A375 (cell line): ENCODE data around the gene PSMB7.

DNA sequence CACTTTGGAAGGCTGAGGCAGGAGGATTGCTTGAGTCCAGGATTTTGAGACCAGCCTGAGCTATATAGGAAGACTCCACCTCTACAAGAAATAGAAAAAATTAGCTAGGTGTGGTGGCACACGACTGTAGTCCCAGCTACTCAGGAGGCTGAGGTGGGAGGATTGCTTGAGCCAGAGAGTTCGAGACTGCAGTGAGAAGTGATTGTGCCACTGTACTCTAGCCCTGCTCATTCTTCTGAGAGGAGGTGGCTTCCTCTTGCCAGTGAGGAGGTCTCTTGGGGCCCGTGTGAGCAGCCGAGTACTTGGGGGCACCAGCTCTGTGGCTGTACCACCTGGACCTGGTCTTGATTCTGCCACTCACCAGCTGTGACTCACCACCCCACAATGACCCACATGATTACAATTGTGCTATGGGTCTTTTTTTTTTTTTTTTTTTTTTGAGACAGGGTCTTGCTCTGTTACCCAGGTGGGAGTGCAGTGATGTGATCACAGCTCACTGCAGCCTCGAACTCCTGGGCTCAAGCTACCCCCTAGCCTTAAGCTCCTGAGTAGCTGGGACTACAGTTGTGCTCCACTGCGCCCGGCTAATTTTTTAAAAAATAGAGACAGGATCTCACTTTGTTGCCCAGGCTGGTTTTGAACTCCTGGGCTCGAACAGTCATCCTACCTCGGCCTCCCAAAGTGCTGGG is 18.0 kb upstream of the CRB2 start:
- RAMPAGE, long total RNA = no peak

- RAMPAGE, long total RNA = no peak
These were observed 15.8 kb upstream of the CRB2 start for GRCh38 chr9:123339924-123340835.

DNA sequence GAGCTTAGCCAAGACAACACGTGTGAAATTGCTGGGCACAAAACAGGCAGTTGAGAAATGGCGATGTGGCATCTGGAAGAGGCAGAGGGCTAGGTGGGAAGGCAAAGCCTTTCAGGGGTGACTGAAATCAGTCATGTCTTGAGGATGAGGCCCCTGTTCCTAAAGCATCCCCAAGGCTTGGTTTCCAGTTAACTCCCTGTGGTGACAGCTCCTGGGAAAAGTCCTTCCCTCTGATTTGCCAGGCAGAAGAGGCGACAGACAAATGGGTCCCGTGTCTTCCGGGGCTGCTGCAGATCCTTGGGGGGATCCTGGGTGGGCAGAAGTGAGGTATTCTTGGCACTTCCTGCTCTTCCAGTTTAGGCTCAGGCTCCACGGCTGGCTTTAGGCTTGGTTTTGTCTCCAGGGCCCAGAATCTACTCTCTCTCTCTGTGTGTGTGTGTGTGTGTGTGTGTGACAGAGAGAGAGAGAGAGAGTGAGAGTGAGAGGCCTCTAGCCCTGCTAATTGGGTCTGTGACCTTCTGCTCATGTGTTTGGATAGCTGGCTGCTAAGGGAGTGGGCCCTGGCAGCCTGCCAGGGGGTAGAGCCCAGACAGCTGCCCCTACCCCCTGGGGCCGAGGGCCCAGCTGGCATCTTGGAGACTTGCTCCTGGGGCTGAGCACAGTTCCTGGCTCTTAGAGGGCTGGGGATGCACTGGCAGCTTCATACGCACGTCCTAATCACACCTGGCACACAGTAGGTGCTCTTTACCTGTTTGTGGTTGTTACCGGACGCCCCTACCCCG is 39.2 kb downstream of the CRB2 start:
- RAMPAGE, long total RNA = no peak

- RAMPAGE, long total RNA = no peak
These were observed 252.2 kb downstream of the CRB2 start for GRCh38 chr9:123608257-123608566.

- RAMPAGE, long total RNA = no peak
These were observed 250.5 kb downstream of the DENND1A start for GRCh38 chr9:123679388-123679860.

DNA sequence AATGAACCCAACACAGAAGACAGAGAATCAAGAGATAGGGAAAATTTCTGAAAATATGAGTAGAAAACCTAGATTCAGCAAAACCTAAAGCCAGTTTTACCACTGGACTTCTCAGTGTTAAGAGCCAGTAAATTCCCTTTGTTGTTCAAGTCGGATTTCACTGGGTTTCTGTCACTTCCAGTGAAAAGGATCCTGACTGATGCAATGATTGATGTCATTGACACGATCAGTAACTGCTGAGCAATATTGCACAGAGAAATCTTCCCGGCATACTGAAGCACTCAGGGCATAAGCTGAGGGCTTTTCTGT is 62.0 kb downstream of the DENND1A start:
- RAMPAGE, long total RNA = no peak

- RAMPAGE, long total RNA = no peak
These were observed 120.5 kb upstream of the NEK6 start for GRCh38 chr9:124137176-124137717.

DNA sequence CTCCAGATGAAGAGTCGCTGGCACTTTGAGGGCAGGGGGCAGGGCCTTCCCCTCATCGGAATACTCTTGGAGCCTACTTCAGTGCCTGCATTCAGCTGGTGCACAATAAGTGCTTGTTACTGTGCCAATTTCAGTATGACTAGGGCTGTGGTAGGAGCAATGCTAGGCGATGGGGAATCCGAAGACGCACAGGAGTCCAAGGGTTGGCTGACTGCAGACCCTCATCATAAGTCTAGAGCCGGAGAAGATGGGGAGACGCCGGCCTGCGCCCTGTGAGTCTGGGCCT is 356 bp upstream of the NEK6 start:
- RAMPAGE, long total RNA = no peak

- RAMPAGE, long total RNA = no peak
These were observed 15.9 kb downstream of the NEK6 start for GRCh38 chr9:124273395-124274231.

GRCh38 chr9:124282724-124283320 is 25.1 kb downstream of the NEK6 start:
- RAMPAGE, long total RNA = no peak

DNA sequence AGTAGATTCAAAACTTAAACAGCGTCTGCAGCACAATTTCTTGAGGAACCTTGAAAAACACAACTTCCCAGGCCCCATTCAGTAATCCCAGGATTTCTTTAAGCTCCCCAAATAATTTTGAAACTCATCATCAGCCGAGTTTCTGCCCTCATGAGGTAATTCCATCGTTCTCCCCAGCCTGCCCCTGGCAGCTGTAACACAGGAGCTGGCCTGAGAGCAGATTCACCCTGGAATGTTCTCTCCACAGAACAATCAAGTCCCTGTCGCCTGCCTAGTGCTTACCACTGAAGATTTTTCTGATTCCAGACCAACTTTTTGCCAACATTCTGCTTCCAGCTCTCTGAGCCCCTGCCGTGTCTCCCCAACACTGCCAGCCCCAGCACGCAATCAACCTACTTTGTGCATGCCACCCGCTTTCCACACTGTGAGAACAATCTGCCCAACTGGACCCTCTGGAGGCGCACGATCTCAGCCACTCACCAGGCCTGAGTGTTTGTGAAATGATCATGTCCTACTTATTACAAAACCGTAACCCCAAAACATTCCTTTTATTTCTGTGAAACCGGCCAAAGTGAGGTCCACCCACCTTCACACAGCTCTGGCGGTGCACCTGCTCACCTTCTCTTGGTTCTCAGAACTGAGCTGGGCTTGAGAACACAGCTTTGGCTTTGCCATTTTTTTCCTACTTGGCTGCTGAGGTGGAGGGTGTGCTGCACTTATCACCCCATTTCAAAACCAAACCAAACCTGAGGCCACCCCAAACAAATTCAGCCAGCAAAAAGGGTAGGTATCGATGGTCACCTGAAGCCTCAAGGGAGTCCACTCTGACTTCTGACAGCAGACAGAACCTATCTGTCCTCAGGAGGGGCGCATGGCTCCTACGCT is 62.5 kb downstream of the PSMB7 start:
- RAMPAGE, long total RNA = no peak

DNA sequence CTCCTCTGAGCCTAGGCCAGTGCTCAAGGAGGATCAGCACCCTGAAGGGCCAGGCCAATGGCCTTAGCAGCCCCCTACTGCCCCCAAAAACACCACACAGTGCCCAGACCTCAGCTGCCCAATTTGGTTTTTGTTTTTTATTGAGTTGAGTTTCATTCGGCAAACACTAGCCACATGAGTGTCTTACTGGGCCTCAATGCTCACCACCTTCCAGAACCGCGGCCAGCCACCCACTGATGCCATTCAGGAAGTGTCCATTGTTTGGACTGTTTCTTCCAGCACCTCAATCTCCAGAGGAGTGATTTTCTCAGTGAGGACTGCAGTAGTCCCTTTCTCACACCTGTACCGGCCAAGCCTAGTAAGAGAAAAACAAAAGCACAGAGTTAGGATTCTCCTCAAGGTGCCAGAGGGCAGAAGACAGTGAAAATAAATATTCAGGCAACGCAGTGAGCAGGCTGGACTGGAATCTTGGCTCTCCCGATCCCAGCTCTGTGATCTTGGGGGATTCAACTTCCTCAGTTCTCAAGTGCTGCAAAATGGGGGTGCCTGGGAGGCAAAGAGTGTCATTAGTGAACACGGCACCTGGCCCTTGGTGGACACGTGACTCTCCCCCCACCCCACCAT is 61.8 kb downstream of the PSMB7 start:
- RAMPAGE, long total RNA = no peak

GRCh38 chr9:124414574-124415722 is at the start of gene PSMB7:
Gene PSMB7 (minus strand): TSS chr9:124415442.
- RAMPAGE, long total RNA = no peak

GRCh38 chr9:124556792-124557050 is 49.5 kb upstream of the NR5A1 start:
- RAMPAGE, long total RNA = no peak

GRCh38 chr9:124659011-124659686 is 112.0 kb downstream of the NR6A1 start:
- RAMPAGE, long total RNA = no peak

- RAMPAGE, long total RNA = no peak
These were observed 110.7 kb downstream of the NR6A1 start for GRCh38 chr9:124660062-124661137.

DNA sequence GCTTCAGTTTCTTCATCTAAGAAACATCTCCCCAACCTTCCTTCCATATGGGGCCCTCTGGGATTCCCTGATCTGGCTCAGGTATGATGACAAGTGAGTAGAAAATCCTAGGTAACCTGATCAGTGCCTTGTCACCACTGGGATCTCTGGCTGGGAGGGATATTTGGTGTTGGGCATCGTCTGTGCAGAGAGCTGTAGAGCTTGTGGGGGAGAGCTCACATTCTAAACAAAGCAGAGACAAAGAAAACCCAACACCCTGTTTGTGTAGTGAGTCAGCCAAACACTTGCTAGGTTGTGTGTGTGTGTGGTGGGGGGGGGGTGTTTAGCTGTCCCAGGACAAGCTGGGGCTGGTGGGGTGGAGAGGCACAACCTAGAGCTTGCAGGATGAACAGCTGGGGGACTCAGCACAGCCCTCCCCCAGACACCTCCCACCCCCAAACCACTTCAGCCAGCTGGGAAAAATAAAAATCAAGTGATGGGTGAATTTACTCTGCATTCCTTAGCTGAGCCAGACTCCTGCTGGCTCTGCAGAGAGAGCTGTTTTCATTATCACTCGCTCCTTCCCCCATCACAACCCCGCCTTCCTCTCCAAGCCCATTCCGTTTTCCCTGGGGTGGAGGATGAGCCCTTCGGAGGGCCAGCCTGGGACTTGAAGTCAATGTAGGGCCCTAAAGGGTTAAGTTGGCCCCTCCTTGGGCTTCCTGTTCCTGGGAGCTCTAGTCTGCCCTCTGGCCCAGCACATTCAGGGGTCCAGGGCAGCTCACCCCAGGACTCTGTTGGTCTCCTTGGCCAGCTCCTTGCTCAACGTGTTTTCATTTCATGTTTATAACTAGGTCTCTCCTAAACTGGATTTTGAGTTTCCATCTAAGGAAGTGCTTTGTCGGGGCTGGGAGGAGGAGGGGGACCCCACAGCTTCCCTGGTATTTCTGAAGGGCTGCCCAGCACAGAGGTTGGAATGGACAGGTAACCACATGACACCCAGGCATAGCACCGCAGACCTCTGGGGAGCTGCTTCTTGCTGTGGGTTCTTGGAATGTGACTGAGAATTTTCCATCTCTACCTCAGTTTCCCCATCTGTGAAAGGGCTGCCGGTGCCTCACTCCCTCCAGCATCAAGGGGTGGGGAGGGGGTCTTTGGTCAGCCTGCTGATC is 2.7 kb downstream of the OLFML2A start:
- RAMPAGE, long total RNA = no peak

DNA sequence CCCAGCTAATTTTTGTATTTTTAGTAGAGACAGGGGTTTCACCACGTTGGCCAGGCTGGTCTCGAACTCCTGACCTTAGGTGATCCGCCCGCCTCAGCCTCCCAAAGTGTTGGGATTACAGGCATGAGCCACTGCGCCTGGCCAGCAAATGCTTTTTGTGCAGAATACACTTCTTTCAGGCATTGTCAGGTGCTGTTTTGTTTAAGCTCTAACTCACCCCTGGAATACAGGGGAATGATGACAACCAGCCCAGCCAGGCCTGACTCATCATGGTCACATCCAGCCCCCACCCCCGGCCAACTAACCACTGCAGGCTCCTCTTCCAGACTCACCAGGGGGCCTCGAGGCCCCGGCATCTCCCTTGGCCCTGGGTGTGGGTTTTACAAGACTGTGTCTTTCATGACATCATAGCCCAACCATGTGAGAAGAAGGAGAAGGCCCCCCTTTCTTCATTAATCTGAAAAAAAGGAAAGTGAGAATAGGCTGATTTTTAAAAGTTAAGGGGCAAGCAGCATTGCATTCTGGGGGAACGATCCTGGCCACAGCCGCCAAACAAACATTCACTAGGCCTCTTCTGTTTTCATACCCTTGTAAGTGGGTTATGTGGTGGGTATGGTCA is 35.5 kb downstream of the OLFML2A start:
- RAMPAGE, long total RNA = no peak

GRCh38 chr9:124894100-124894668 is 32.3 kb downstream of the ARPC5L start:
- RAMPAGE, long total RNA = no peak

GRCh38 chr9:124938629-124938887 is 2.3 kb downstream of the GOLGA1 start:
- RAMPAGE, long total RNA = no peak